HT1080 (cell line): ENCODE data around the genes FAM184A and MAN1A1.

RAMPAGE:
- cytosol, long total RNA: no peak
- long total RNA: no peak
- nucleus, long total RNA: no peak
Measured at GRCh38 chr6:117534917-117535154, 52.4 kb downstream of the DCBLD1 start.

DNA sequence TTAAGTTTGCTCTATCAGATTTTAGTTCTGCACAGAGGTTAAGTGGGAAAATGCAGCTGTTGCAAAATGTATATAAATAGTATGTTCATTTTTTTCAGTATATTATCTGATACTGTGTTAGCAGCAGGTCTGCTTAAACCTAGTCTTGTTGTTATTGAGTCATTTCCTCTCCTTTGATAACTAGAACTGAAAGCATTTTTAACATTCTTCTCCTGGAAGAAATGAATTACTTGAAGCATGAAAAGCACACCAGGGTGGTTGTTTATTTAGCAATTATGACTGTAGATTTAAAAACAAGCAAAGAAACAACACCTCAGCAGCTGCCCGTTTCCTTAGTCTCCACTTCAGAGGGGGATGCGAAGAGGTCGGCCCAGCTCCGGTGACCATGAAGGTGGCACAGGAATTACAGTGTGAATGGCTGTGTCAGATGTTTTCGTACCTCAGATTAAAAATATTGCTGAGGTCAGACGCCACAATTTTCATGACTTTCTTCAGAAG lies 53.5 kb downstream of the GOPC start:
RAMPAGE:
- cytosol, long total RNA: no peak
- long total RNA: no peak
- nucleus, long total RNA: no peak

DNA sequence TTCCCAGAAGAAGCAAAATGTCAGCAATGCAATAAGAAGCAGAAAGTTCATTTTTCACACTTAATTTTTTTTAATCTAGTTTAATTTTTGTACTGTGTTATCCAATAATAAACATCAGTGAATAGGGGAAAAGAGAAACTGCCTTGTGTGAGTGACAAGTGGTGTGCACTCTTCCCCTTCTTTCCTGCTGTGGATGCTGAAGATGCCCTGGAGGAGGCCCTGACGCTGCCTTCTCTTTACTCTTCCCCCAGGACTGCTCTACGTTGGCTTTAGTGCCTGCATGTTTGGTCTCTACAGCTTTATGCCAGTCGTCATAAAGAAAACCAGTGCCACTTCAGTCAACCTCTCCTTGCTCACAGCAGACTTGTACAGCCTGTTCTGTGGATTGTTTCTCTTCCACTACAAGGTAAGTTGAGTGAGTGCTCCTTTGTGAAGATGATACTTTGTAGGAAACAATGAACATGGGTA lies 263.1 kb upstream of the PLN start:
RAMPAGE:
- cytosol, long total RNA: no peak
- long total RNA: no peak
- nucleus, long total RNA: no peak

RAMPAGE:
- cytosol, long total RNA: no peak
- long total RNA: no peak
- nucleus, long total RNA: no peak
Measured at GRCh38 chr6:118500808-118501652, 47.1 kb upstream of the PLN start.

GRCh38 chr6:118796458-118797158 lies 97.3 kb upstream of the ASF1A start:
RAMPAGE:
- cytosol, long total RNA: no peak
- long total RNA: no peak
- nucleus, long total RNA: no peak

DNA sequence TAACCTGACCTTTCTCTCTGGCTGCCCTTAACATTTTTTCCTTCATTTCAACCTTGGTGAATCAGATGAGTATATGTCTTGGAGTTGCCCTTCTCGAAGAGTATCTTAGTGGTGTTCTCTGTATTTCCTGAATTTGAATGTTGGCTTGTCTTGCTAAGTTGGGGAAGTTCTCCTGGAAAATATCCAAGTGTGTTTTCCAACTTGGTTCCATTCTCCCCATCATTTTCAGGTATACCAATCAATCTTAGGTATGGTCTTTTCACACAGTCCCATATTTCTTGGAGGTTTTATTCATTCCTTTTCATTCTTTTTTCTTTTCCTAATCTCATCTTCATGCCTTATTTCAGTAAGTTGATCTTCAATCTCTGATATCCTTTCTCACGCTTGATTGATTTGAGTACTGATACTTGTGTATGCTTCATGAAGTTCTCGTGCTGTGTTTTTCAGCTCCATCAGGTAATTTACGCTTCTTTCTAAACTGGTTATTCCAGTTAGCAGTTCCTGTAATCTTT lies 72.4 kb upstream of the ASF1A start:
RAMPAGE:
- cytosol, long total RNA: no peak
- long total RNA: no peak
- nucleus, long total RNA: no peak

RAMPAGE:
- cytosol, long total RNA: no peak
- long total RNA: no peak
- nucleus, long total RNA: no peak
Measured at GRCh38 chr6:118916289-118916677, 18.7 kb downstream of the MCM9 start.

RAMPAGE:
- cytosol, long total RNA: no peak
- long total RNA: no peak
- nucleus, long total RNA: no peak
Measured at GRCh38 chr6:119023949-119024832, 54.3 kb downstream of the FAM184A start.

GRCh38 chr6:119078373-119078910 lies at the start of gene FAM184A:
TSS of gene FAM184A (minus strand) at chr6:119078664.
RAMPAGE:
- cytosol, long total RNA: no peak
- long total RNA: no peak
- nucleus, long total RNA: no peak

GRCh38 chr6:119139057-119139689 lies 60.7 kb upstream of the FAM184A start:
RAMPAGE:
- cytosol, long total RNA: no peak
- long total RNA: no peak
- nucleus, long total RNA: no peak

DNA sequence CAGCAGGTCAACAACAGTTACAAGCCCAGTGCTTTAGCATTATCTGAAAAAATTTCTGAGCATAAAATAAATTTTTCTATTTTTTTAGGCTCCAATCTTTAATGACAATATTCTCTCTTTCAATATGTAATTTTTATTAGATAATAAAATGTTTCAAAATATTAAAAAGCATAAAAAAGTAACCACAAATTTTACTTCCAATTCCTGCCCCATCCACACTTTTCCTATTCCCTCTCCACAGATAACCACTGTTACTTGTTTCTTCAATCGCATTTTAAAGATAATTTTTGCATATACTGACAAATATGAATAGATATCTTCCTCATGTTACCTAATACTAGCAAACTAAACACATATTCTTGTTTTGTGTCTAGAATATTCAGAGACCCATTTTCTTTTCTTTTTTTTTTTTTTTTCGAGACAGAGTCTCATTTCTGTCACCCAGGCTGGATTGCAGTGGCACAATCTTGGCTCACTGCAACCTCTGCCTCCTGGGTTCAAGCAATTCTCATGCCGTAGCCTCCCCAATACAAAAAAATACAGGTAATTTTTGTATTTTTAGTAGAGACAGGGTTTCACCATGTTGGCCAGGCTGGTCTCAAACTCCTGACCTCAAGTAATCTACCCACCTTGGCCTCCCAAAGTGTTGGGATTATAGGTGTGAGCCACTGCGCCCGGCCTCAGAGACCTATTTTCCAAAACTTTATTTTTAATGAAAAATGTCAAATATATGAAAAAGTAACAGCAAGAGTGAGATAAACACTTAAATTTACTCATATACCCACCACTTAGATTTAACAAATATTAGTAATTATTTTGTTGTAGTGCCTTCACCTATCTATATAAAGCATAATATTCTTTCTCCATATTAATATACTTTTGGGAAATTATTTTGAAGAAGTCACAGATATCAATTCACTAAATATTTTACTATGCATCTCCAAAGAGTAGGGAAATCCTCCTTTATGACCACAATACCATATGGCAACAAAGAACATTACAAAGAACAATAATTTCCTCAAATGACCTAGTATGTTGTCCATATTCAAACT lies 128.2 kb downstream of the MAN1A1 start:
RAMPAGE:
- cytosol, long total RNA: no peak
- long total RNA: no peak
- nucleus, long total RNA: no peak

DNA sequence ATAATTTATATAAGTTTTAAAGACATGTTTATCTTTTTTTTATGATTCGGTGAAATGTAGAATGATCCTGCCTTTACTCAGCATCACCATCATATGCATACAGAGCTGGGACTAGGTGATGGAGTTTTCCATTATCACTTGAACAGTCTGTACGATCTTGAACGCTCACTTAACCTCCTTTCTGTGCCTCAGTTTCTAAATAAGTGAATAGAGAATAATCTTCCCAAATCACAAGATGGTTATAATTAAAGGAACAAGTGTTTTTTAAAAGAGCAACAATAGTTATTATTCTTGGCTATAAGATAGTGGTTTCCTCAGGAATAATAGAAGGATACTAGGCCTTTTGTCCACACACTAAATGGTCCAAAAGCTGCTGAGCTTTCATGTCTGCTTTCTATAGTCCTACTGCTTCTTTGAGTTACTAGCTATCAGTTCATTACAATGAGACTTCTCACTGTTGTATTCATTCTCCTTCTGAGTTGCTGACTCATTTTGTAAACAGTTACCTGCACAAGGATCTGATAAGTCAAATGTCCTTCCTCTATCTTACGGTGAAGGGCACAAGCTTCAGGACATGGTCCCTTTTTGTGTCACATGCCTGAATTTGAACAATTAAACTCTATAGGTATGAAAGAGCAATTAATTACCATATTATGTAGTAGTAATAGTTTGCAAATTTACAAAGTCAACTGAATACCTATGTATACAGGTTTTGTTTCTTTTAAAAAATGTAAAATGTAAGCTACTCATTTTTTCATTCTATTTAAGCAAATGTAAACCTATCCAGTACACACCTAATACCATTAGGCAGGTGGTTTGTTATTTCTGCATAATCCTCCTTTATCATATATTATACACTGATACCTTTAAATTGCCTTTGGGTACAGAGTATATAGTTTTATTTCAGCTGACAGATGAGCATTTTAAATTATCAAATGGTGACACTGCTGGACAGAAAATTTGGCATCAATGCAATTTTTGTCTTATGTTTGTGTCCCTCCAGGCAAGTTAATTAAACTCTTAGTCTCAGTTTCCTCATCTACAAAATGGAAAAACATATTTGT lies 90.5 kb downstream of the MAN1A1 start:
RAMPAGE:
- cytosol, long total RNA: no peak
- long total RNA: no peak
- nucleus, long total RNA: no peak

DNA sequence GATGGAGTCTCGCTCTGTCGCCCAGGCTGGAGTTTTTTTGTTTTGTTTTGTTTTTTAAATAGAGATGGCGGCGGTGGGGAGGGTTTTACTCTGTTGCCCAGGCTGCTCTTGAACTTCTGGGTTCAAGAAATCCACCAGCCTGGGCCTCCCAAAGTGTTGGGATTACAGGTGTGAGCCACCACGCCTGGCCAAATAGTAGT lies 51.9 kb downstream of the MAN1A1 start:
RAMPAGE:
- cytosol, long total RNA: no peak
- long total RNA: no peak
- nucleus, long total RNA: no peak

DNA sequence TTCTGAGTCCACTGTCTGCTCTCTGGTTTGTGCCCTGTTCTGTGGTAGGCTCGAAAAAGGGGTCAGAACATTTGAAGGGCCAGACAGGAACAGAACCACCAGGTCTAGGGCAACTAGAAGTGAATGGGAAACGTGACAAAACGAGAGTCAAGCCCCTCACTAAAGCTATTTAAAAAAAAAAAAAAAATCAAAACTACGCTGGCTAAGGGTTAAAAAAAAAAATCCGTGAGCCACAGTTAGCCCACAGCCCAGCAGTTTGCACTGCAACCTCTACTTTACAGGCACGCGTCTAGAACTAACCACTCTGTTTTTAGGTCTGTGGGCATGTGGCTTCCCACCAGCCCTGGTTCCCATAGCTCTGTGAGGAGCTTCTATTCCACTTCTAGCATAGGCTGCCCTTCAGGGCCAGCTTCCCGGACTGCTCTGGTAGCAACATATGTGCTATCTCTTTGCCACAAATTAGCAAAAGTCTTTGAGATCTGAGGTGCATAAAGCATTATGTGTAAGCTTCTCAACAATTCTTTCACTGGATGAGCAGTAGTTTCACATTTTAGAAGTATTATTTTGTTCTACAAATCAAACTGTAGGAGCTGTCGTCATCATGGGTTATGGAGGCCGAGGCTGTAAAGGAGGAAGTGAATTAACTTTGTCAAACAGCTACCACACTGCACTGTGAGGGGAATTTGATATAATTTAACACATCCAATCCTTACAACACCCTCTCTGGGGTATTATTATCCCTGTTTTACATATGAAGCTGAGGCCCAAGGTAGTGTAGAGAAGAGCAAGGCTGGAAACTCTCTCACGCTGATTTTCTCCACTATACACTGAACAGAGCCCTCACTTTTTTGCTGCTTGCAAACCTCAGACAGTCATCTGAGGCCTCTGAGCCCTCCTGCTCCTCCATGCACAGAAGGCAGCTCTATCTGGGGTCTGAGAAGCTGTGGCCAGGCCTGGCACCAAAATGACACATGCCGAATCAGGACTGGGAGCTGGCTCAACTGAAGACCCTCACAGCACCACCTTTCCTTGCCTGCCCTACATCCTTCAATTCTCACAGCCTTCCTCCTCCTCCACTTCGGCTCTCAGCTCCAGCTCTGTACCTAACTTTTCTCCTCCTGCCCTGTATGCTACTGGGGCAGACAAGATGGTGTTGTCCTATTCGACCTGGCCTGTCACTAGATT lies 35.4 kb downstream of the MAN1A1 start:
RAMPAGE:
- cytosol, long total RNA: no peak
- long total RNA: no peak
- nucleus, long total RNA: no peak

GRCh38 chr6:119347330-119347964 lies 2.1 kb downstream of the MAN1A1 start:
RAMPAGE:
- cytosol, long total RNA: no peak
- long total RNA: no peak
- nucleus, long total RNA: no peak

DNA sequence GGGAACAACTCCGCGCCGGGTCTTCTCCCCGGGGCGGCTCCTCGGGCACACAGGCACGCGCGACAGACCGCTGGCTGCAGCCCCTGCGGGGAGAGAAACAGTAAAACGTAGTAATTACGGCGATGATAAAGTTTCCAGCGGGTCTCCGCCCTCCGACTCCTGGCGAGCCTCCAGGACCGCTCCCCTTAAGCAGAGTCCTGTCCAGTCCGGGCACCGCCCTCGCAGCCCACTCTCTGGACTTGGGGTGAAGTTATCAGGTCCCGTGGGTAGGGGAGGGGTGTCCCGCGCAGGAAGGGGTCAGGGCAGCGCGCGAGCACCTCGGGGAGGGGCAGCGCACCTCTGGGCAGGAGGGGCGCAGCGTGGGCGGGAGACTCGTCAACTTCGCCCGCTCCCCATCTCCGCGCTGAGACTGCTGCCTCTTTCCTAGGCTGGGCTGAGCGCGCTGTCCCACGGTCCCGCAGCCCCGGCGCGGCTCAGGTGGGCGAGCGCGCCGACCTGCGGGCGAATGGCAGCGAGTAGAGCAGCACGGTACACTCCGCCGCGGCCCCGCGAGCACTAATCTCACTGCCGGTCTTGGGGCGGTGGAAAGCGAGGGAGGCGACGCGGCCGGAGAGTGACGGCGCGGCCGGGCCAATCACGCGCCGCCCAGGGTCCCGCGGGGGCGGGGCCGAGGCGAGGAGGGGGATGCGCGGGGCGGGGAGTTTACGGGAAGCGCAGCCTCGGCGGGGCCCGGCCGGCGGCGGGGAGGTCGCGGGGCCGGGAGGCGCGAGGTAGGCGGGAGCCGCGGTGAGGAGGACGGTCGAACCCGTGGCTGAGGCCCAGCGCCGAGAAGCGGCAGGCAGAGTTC lies at the start of gene MAN1A1:
Gene MAN1A1, minus strand, starts transcription at position 557 of the 847 bp plus-strand sequence.
RAMPAGE:
- cytosol, long total RNA: no peak
- long total RNA: no peak
- nucleus, long total RNA: no peak

GRCh38 chr6:119355564-119356024 lies 6.0 kb upstream of the MAN1A1 start:
RAMPAGE:
- cytosol, long total RNA: no peak
- long total RNA: no peak
- nucleus, long total RNA: no peak

DNA sequence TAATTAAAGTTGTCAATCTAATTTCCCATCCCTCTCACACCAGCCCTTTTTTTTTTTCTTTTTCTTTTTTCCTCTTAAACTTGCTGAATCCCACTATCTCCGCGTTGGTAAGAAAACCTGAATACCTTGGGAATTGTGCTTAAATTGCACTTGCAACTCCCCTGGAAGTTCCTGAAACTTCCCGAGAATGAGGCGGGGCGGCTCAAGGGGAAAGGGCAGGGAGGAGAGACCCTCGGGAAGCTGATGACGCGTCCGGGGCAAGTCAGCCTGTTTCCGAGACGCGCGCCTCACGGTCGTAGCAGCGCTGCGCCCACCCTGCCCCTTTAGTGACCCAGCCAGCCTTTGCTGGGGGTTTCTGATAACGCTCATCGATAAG lies 1.9 kb downstream of the GJA1 start:
RAMPAGE:
- cytosol, long total RNA: no peak
- long total RNA: no peak
- nucleus, long total RNA: no peak

RAMPAGE:
- cytosol, long total RNA: no peak
- long total RNA: no peak
- nucleus, long total RNA: no peak
Measured at GRCh38 chr6:121439470-121439903, 4.0 kb downstream of the GJA1 start.

DNA sequence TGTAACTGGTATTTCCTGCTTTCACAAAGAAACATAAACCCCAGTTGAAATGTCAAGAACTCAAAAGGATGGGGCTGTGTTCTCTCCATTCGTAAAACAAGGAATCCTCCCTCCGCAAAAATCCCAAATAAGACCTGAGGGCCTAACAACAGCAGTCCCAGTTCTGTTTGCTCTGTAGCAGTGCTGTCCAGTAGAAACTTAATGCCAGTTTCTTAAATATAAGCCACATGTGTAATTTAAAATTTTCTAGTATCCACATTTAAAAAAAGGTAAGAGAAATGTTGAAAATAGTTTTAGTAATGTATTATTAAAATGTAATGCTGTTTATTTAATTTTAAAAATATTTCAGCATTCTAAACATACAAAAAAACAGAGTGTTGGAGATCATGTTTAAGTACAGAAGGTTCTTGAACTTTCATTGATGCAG lies 421.0 kb downstream of the GJA1 start:
RAMPAGE:
- cytosol, long total RNA: no peak
- long total RNA: no peak
- nucleus, long total RNA: no peak